Ascending aorta (tissue), 1 donor: ENCODE measurements around a stretch of chr6.

DNA sequence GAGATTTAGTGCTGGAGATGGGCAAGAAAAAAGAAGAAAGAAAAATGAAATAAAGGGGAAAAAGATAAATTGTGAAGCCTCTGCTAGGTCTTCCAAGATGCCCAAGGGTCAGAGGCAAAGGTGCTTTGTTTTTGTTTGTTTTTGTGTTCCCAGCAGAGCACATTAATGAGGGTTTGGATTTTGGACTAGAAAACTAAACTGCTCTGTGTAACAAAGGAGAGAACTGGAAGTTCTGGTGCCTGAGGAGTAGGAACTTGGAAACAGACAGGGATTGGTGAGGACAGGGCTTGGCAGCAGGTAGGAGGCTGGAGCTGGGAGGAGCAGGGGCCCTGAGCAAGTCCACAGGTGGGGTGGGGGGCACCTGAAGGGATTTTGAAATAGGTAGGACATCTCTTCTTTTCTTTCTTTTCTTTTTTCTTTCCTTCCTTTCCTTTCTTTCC lies 15.4 kb upstream of the ABRACL start:
- PRO-cap = no peak

DNA sequence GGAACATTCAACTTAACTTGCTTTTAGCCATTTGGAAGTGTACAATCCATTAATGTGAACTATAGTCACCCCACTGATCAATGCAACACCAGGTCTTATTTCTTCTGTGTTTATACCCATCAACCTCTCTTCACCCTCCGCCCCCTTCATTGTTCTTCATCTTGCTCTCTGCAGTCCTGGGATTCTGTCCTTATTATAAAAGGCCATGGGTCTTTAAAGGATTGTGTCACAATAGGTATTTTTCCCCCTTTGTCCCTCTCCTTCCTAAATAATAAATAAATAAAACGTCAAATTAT lies 1.7 kb downstream of the ABRACL start:
- PRO-cap = no peak

GRCh38 chr6:139166821-139167324 lies 32.0 kb downstream of the HECA start:
- PRO-cap = no peak

GRCh38 chr6:139171688-139172173 lies 36.9 kb downstream of the HECA start:
- PRO-cap = no peak

- PRO-cap = no peak
These were observed 29.2 kb downstream of the TXLNB start for GRCh38 chr6:139262358-139263302.

- PRO-cap = no peak
These were observed 36.7 kb downstream of the CITED2 start for GRCh38 chr6:139337770-139338170.

DNA sequence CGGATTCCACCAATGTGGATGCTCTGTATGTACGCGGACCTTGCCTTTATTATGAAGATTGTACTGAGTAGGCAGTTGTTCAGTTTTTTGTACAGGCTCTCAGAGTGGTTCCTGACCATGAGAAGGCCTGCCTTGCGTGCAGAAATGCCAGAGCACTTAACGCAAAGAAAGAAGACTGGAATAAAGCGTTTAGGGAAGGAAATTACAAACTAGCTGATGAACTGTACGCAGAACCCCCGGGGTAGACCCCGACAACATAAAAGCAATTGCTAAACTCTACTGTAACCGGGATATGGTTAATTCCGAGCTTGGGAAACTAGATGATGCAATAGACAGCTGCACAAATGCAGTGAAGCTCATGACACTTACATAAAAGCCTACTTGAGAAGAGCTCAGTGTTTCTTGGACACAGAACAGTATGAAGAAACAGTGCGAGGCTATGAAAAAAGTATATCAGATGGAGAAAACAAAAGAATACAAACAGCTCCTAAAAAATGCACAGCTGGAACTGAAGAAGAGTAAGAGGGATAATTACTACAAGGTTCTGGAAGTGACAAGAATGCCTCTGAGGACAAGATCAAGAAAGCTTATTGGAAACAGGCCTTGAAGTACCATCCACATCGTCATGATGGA lies 35.6 kb downstream of the CITED2 start:
- PRO-cap = no peak

DNA sequence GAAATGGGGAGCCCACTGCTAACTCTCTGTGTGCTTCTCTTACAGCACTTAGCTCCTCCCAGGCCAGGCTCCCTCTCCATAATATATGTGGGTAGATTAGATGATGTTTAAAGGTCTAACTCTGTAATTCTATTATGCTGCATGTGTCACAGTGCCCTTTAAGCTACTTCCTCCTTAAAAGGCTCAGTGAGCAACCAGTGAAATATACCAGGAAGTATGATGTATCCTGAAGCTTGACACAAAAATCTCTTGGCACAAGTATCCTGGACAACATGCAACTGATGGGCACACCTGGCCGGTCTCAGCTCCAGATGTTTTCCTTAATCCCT lies 59.1 kb upstream of the CITED2 start:
- PRO-cap = no peak

DNA sequence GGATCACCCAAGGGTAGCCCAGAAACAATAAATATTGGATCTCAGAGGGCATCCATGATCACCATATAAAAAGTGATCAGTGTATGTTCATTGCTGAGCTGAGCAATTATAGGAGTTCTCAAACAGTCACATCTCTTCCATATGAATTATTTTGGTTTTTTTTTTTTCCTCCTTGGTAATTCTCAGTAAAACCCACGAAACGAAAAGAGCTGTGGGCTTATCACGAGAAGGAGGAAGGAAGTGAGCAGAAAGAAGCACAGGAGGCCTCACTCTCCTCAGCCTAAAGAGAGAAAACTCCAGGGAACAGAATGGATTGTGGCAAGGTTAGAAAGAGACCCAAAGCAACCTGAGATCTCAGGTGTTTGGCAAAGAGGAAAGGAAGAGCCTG lies 67.7 kb upstream of the CITED2 start:
- PRO-cap = no peak

DNA sequence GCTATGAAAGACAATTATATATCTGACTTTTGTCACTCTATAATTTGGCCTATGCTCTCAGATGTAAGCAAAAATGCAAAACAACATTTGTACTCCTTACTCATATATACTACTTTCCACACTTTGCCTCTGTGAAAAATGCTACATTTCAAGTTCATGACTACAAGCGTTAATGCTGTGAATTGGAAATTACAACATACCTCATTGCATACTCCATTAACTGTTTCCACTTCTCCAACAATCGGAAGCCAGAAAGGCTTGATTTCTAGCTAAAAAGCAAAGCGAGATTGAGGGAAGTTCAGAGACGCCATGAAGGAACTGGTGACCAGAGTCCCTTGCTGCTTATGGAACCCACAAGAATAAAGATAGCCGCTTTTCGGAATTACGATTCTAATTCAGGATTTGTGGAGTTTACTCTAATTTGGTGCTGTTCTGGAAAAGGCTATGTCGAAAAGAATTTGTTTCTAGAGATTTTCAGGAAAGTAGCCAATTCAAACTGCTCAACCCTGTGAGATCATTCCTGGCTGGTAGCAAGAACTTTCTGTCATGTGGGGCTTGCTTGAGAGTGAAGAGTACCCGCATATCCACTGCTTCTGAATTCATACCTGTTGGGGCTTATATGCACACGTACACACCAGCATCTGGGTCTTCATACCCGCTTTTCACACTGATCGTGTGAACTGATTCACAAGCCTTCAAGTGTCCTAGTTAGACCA lies 98.0 kb upstream of the CITED2 start:
- PRO-cap = no peak

GRCh38 chr6:139603652-139604178 lies 229.3 kb upstream of the CITED2 start:
- PRO-cap = no peak

GRCh38 chr6:139708983-139709263 lies 334.5 kb upstream of the CITED2 start:
- PRO-cap = no peak

DNA sequence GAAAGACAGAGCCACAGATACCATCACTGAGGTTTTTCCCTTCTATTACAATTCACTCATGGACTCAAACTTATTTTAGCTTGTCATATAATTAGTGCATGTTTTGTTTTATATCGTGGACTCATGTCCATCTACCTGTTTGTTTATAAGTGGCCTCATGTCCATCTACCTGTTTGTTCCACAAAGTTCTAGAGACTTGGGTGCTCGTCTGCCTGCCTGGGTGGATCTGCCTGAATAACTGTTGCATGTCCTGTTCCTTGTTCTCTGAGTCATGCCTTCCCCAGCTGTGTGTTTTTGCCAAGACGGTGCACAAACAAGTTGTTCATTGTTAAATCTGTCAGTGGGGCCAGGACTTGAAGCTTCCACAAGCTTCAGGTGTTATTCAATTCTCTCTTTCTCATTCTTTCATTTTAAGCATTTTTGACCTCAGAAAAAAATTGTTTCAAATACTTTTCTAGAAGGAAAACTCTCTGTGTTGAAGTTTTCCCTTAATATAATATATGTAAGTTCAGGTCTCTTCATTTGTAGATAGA lies 358.0 kb upstream of the CITED2 start:
- PRO-cap = no peak

GRCh38 chr6:139846514-139847483 lies 472.4 kb upstream of the CITED2 start:
- PRO-cap = no peak

GRCh38 chr6:139977782-139978545 lies 603.5 kb upstream of the CITED2 start:
- PRO-cap = no peak

GRCh38 chr6:140073371-140073925 lies 699.0 kb upstream of the CITED2 start:
- PRO-cap = no peak

DNA sequence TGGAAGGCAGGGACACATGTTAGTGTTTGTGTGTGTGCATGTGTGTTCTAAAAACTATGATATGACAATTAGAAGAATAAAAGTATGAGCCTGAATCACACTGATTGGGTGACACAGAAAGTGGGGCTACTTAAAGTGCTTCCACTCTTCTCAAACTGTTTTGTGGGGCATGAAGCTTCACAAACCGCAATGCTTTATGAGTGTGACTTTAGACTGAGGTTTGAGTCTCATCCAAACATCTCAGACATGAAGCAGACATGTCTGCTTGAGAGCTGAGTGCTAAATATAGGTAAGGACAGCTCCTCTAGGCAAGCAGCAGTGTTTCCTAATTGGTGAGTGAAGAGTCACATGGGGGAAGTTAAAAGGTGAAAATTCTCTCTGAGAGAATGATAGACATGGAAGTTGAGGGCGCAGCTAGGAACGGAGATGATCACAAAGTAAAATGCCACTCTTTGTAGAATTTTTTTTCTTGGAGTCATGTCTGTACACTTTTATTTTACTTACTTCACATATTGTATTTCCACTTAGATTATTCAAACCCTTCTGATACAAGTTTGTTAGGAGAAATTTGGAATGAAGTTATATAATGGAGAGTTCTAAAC lies 727.0 kb upstream of the CITED2 start:
- PRO-cap = no peak

DNA sequence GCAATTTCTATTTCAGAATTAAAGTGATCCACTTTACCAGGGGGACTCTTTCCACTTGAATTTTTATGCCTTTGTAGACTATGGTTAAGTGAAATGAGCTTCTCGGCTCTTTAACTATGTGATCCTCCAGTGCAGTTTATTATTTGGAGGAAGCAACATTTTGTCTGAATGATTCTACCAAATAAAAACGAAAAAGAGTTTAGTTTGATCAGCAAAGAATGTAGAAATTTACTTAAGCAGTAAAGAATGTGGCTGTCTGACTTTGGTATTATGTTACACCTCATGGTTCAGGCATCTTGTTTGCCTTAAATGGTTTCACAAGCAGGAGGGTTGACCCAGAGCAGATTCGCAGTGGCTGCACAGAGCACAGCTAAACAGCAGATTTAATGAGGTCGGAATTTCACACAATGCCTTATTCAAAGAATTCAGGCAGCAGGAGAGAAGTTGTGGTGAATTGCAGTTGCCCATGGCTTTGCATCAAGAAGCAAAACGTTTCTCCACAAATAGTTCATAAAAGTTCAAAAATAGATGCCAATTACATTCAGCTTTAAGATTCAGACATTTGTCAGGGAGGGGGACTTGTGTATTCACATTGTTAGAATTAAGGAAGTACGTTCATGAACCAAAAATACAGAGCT lies 1163.3 kb upstream of the CITED2 start:
- PRO-cap = unidirectional peak, plus-strand start at position 338 of the sequence

DNA sequence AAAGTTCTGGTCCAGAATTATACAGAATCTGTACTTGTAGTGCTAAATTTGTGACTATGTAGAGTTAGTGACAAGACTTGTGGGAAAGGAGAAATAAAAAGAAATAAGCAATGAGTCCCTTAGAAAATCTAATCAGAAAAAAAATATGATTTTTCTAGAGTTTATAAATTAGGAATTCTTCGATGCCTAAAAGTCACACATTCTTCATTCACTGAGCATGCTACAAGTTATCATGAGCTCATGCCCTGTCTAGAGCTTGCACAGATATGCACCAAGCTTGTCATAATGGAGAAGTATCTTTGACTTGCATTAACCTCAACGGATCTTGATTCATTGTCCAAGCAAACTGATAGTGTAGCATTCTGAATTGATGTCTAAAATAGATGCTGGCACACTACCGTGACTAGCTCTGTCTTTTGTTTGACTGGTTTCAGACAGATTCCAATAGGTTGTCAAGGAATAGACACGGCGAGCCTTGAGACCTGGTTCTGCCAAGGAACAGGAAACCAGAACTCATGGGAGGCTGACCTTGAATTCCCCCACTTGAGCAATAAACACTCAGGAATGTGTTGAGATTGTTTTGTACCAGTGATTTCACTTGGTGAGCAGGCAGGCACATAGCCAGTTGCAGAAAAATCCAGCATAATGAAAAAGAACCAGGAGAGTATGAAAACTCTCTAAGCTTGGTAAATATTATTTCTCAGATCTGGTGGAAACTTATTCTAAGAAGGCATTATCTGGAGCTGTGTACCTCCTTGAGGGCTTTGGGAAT lies 1153.1 kb upstream of the GJE1 start:
- PRO-cap = no peak

DNA sequence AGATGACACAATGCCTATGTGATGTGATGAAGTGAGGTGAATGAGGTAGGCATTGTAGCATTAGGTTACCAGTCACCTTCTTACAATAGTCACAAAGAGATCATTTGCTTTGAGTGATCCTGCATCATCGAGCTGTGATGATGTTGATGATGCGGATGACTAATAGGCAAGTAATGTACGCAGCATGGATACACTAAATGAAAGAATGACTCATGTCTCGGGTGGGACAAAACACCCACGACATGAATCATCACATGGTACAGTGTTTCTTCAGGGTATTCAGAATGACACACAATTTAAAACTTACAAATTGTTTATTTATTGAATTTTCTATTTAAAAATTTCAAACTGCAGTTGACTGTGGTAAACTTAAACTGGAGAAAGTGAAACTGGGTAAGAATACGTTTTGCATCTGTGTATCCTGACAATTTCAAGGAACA lies 806.2 kb upstream of the GJE1 start:
- PRO-cap = no peak